ENCODE measurements around the genes FAM168B, PLEKHB2, RAB6D and CCNT2.

GRCh38 chr2:131051142-131051456, 42.2 kb downstream of the FAM168B start:
- RRBS: no CpG with 5 or more reads among the region's 5 CpGs

DNA sequence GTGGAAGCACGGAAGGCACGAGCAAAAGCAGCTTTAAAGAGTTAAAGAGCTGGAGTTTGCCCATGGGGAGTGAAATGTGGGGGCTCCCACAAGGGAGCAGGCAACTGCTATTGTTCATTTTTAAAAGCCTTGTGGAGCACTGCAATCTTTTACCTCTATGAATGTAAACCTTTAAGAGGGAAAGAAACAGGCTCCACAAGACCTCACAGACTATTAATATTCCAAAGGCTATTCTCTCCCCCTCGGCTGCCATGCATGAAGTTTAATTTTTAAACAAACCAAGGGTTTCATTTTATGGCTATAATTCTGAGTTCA, 28.1 kb downstream of the FAM168B start:
- RRBS: no CpG with 5 or more reads among the region's 3 CpGs

GRCh38 chr2:131093301-131094098, at the start of gene FAM168B:
Gene FAM168B (minus strand): TSS chr2:131093460.
- RRBS: 1% methylated on average over 43 of the region's 86 CpGs

DNA sequence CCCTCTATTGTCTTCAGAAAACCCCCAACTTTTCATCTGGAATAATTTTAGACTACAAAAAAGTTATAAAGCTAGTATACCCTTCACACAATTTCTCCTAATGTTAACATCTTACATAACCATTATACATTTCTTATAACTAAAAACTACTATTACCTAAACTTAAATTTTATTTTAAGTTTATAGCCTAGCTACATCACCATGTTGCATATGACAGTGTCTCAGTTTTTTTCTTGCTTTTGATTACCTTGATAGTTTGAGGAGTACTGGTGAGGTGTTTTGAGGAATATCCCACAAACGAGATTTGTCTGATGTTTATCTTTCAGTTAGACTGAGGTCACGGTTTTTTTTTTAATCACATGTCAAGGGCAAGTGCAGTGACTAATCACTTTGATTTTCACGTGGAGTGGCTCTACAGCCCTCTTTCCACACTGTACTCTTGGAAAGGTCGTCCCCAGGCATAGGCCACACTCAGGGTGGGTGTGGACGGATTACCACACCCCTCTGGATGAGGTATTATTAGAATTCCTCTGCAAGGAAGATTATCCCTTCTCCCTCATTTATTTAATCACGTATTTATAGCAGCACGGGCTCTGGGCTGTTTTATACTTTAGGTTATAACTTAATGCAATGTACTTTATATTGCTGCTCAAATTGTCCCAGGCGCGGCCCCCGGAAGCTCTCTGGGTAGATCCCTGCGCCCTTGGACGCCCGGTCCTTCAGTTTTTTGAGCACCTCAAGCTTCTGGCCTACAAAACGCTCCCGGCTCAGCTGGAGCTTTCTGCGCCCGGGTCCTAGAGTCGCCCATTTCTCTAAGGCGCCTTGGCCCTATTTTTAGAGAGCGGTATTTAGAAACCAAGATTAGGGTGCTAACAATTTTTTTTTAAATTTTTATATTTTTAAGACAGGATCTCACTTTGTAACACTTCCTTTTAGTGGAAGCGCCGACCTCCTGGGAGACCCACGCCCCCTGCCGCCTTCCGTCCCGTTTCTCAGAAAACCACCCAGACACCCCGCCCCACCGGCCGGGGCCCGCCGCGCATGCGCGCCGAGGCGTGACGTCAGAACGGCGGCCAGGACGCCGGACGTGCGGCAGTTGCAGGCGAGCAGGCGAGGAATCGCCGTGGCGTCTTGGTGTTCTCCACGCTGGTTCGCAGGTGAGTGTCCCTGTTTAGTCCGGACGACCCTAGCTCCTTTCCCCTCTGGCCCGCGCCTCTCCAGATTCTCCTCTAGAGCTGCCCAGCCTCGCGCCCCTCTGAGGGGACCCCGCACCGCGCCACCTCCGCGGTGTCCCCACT, at the start of gene PLEKHB2:
Gene PLEKHB2, plus strand, starts transcription at position 1,095 of the 1,298 bp plus-strand sequence.
- RRBS: 1% methylated on average over 22 of the region's 61 CpGs

DNA sequence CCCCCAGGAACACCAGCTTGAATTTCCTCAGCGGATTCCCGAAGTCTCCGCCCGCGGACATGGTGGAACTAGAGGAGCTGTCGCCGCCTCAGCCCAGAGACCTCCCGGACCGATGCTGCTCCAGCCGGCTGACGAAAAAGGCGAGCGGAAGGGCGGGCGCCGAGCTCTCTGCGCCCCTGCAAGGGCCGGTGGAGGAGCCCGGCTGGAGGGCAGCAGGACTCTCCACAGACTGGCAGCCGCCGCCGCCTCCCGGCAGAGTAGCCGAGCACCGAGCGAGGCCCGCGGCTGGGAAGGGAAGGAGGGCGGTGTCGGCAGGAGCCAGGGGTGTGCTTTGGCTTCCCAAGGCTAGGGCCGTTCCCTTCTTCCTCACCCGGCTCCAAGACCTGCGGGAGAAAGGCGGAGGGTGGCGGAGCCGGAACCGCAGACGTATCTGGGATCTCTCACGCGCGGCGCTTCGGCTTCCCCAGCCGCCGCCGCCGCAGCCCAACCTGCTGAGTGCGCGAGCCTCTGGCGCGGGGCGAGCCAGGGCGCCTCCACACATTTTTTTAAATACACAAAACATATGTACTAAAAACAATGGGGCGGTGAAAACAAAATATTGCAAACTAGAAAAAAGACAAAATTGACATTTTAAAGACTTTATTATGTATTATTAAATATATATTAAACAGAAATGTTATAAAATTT, at the start of gene RAB6D:
Gene RAB6D, minus strand, starts transcription at position 509 of the 687 bp plus-strand sequence.
- RRBS: no CpG with 5 or more reads among the region's 54 CpGs

DNA sequence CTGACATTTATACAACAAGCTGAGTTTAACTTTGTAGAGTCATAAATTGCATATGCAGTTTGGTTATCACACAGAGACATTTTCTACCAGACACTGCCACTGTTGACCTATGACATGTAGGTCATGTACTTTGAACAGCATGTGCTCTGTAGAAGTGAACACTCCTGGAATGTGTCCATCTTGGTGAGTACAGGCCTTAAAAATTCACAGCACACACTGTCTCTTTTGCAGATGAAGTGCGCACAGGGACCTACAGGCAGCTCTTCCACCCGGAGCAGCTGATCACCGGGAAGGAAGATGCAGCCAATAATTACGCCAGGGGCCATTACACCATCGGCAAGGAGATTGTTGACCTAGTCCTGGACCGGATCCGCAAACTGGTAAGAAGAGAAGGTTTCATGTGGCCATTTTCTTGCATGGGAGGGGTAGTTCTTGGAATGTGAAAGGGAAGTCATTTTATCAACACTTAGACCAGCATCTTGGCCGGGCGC, 3.2 kb downstream of the TUBA3D start:
- RRBS: no CpG with 5 or more reads among the region's 9 CpGs

DNA sequence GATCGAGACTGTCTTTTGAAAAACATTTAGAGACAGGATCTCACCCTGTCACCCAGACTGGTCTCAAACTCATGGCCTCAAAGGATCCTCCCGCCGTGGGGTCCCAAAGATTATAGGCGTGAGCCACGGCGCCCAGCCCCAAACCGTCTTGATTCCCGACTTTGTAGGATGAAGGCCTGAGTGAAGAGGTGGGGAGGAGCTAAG, 873 bp downstream of the MZT2A start:
- RRBS: no CpG with 5 or more reads among the region's 8 CpGs

DNA sequence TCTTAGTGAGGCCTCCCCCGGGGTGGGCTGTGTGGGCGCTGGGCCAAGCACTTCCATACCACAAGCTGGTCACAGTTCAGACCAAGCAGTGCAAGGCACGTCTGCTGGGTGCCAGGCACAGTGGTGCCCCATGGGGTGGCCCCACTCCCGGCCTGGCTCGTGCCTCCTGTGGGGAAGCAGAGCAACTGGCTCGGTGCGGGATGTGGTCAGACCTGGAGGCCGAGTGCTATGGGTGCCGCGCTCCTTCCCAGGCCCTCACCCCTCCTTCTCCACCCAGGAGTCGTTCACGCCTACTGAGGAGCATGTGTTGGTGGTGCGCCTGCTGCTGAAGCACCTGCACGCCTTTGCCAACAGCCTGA, 12.4 kb upstream of the CCDC74A start:
- RRBS: no CpG with 5 or more reads among the region's 14 CpGs

DNA sequence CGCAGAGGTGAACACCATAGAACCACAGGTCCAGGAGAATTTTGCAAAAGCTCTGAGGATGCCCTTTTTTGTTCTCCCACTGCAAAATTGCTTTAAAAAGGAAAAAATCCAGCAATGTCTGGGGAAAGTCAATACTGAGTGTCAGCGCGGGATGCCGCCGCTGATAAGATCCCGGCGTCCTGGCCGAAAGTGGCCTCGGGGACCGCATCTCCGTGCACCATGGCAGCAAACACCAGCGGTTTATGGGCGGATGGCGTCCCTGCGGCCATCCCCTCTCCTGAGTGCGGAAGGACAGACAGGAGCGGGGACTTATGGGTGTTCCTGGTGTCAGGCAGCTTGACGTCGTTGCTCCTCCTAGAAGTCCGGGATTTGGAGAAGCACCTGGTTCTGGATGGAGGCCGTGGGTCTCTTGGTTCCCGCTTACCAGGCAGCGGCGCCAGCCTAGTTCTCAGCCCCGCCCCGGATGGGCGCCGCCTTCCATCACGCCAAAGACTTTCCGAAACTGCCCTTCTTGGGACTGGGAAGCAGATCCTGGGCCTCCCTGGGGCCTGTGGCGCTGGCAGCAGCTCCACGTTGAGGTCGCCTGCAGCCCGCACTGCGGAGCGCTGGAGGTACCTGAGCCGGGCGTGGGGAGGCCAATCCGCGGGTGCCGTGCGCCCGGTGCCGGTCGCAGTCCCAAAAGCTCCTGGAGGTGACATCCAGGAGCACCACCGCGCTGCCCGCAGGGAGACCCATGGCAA, 119.0 kb downstream of the CCDC74A start:
- RRBS: 26% methylated on average over 4 of the region's 48 CpGs

GRCh38 chr2:132620945-132621318, 49.1 kb downstream of the LYPD1 start:
- RRBS: no CpG with 5 or more reads among the region's 8 CpGs

DNA sequence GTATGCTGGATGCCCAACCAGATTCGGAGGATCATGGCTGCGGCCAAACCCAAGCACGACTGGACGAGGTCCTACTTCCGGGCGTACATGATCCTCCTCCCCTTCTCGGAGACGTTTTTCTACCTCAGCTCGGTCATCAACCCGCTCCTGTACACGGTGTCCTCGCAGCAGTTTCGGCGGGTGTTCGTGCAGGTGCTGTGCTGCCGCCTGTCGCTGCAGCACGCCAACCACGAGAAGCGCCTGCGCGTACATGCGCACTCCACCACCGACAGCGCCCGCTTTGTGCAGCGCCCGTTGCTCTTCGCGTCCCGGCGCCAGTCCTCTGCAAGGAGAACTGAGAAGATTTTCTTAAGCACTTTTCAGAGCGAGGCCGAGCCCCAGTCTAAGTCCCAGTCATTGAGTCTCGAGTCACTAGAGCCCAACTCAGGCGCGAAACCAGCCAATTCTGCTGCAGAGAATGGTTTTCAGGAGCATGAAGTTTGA, 24.8 kb downstream of the LYPD1 start:
- RRBS: no CpG with 5 or more reads among the region's 37 CpGs

GRCh38 chr2:132803986-132804453, 134.0 kb upstream of the LYPD1 start:
- RRBS: no CpG with 5 or more reads among the region's 4 CpGs

DNA sequence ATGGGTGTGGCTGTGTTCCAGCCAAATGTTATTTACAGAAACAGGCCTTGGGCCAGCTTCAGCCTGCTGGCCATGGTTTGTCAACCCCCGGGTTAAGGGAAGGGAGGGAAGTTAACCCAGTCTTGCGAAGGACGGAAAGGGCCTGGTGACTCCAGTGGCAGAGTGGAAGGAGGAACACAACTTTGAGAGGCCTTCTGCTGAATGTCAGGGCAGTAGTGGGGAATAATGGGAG, 34.3 kb upstream of the NCKAP5 start:
- RRBS: no CpG with 5 or more reads among the region's 3 CpGs

GRCh38 chr2:134139414-134140034, 114.3 kb upstream of the MGAT5 start:
- RRBS: no CpG with 5 or more reads among the region's 6 CpGs

GRCh38 chr2:134140040-134141321, 113.4 kb upstream of the MGAT5 start:
- RRBS: no CpG with 5 or more reads among the region's 15 CpGs

GRCh38 chr2:134391393-134392382, 137.8 kb downstream of the MGAT5 start:
- RRBS: no CpG with 5 or more reads among the region's 4 CpGs

DNA sequence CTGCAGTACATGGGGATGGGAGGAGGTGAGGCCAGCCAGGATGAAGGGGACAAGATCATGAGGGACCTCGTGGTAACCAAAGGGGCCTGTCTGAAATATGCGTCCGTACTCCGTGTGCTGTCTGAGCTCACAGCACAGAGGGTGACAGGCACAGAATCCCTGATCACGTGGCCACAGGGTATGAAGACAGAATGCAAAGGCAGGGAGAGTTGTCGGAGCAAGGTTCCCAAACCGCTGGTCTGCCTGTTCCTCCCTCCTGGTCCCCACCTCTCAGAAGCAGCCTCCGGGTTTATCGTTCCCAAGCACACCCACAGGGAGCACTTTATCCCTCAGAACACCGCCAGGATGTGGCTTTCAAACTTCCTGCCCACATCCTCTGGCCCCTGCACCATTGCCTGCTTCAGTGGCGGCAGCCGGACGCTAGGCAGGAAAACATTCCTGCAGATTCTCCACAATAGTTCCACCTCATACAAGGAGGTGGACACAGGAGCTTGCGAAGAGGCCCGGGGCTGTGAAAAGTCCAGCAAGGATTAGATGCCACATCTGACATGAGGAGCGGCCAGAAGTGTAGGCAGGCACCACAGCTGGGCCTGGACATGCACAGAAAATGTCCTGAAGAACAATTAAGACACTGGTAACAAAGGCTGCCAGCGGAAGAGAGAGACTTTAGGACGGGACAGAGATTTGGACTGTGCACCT, 11.9 kb downstream of the TMEM163 start:
- RRBS: 46% methylated on average over 4 of the region's 18 CpGs

DNA sequence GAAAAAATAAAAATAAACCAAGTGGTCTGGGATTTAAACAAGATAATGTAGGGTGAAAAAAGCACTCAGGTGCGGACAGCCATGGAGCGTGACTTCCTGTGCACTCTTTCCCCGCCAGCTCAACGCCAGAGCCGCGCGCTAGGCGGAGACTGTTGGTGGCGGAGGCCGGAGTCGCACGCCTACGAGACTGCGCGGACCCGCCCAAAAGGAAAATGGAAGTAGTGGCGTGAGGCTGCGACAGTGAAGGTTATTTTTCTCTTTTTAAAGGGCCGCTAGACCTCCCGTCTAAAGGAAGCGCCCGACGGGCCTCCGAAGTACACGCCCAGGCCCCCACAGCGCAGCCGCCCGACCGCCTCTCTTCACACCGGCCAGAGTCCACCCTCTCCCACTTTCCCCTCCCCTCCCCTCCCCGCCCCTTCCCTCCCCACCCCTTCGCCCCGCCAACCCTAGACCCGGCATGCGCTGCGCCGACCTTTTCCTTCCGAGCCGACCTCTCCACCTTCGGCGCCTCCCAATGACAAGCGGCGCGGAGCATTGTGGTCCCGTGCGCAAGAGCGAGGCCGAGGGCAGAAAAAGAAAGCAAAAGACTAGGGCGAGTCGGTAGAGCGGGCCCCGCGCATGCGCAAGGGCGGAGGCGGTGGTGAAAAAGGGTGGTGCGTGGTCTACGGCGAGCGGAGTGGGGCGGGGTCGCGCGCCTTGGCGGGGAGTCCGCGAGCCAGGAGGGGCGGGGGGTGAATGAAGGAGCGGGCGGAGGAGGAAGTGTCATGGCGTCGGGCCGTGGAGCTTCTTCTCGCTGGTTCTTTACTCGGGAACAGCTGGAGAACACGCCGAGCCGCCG, at the start of gene CCNT2:
Gene CCNT2, plus strand, starts transcription at position 732 of the 838 bp plus-strand sequence.
- RRBS: no CpG with 5 or more reads among the region's 79 CpGs

DNA sequence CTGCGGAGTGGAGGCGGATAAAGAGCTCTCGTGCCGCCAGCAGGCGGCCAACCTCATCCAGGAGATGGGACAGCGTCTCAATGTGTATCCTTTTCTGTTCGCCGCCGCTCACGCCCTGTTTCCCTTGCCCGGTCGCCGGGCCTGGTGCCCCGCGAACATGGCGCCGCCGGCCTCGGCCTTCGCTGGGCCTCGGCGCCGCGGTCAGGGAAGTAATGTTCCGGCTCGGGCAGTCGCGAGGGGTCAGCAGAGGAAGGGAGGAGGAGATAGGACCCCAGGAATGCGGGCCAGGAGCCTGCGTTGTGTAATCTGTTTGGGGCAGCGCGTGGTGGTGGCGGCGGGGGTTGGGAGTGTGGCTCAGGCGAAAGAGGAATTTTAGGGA, 296 bp downstream of the CCNT2 start:
- RRBS: 2% methylated on average over 8 of the region's 35 CpGs

DNA sequence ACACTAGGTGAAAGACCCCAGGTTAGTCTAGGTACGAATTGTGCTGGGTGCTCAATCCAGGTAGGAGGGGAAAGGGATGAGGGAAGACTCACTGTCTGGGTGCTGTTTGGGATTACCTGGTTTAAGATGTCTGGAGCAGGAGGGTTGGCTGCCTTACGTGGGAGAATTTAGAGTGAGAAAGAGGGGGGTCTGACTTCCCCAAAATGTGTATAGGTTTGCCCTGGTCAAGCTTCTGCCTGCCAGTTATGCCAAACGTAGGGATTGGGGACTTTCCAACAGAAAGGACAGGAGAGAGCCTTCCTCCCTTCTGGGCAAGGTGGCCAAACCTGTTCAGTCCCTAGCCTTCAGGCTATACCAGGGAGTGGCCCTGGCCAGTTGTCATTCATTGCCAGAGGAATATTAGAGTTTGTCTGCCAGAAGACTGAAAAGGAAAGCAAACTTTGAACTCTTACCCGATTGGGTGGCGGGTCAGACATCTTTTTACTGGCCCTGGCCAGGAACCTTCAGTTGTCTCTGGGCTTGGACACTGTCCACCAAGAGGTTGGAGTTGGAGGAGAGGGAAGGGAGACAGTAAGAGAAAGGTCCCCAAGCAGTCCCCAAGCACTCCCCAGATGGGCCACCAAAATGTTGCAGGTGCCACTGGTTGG, 22.1 kb downstream of the RAB3GAP1 start:
- RRBS: no CpG with 5 or more reads among the region's 5 CpGs